ENCODE results near the gene TEX22.

DNA sequence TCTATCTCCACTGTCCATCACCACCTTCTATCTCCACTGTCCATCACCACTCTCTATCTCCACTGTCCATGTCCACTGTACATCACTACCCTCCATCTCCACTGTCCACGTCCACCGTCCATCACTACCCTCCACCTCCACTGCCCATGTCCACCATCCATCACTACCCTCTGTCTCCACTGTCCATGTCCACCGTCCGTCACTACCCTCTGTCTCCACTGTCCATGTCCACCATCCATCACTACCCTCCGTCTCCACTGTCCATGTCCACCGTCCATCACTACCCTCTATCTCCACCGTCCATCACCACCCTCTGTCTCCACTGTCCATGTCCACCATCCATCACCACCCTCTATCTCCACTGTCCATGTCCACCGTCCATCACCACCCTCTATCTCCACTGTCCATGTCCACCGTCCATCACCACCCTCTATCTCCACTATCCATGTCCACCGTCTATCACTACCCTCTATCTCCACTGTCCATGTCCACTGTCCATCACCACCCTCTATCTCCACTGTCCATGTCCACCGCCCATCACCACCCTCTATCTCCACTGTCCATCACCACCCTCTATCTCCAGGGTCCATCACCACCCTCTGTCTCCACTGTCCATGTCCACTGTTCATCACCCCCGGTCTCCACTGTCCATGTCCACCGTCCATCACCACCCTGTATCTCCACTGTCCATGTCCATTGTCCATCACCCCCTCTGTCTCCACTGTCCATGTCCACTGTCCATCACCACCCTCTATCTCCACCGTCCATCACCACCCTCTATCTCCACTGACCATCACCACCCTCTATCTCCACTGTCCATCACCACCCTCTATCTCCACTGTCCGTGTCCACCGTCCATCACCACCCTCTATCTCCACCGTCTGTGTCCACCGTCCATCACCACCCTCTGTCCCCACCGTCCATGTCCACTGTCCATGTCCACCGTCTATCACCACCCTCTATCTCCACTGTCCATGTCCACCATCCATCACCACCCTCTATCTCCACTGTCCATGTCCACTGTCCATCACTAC lies 3.7 kb upstream of the CEP170B start:
- PRO-cap = no peak

- PRO-cap = bidirectional peak, plus-strand start at chr14:104864817, minus-strand start at chr14:104864803
Observed at GRCh38 chr14:104864700-104865016, 410 bp upstream of the CEP170B start.

DNA sequence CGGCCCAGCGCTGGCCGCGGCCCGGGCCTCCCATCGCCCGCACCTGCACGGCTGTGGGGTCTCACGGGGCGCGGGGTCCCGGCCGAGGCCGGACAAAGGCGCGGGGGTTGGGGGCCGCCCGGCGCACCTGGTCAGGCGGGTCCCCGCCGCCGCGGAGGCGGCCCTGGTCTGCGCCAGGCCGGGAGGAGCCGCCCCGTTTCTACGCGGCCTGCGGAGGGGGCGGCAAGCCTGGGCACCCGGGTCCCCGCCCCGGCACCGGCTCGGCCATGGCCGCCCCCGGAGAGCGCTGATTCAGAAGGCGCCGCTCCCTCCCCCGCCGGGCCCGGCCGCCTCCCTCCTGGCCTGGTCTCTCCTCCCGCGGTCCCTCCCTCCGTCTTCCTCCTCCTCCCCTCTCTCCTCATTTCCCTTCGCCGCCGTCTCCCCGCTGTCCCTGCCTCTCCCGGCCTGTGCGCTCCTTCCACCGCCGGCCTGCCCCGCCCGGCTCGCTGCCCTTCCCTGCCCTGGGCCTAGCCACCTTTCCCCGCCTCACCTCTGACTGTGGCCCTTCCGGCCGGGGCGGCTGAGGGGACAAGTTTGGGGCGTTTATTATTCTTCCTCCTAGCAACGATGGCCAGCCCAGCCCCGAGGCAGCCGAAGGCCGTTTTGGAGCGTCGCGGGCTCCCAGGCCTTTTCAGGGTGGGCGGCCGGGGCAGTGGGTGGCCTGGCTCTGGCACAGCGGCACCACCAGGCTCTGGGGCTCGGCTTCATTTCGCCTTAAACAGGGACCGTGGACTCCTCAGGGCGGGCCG lies 651 bp downstream of the CEP170B start:
- PRO-cap = bidirectional peak, plus-strand start at position 406 of the sequence, minus-strand start at position 172 of the sequence

DNA sequence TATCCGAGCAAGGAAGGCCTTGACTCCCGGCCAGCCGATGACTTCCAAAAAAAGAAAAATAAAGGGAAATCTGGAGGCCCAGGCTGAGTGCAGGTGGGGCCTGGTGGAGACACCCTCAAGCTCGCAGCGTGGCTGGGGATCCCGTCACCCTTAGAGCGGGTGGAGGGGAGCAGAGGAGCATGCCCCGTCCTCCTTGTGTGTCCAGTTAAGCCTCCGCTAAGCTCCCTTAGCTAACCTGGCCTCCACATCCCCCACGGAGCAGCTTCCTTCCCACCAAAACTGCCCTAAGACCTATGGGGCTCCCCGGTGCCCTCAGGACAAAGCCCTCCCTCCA lies 4.2 kb downstream of the AHNAK2 start:
- PRO-cap = no peak

DNA sequence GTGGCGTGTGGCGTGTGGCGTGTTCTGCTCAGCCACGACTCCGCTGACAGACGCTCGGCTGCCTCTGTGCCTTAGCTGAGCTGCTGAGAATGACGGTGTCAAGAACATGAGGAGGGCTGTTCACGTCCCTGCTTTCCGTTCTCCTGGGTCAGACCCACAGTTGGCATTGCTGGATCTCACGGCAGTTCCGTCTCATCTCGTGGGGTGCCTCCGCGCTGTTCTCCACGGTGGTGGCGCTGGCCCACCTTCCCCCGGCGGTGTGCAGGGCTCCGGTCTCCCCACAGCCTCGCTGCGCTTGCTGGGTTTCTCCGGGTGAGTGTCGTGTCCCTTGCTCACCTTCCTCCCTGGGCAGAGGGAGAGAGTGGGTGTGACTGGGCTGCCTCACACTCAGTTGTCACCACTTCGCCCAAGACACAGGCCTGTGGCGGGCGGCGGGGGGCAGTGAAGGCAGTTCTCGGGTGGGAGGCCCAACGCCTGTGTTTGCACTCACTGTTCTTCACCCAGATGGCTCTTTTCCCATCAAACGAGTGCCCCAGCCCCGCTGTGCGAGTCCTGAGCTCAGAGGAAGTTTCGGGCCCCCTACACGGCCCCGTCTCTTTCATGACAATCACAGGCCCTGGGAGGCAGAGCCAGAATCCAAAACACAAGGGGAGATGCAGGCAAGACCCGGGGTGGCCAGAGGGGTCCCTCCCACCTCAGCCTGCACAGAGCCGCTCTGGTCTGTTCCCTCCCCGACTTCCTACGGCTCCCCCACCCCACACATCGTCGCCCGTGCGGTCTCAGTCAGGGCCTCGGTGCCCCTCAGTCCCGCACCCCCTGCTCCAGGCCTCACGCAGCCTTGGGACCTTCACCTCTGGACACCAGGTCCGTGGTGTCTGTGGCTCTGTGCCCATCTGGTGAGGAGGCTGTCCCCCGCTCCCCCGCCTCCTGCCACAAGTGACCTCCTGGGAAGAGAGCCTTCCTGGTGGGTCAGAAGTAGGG lies 9.1 kb downstream of the GPR132 start:
- PRO-cap = no peak

DNA sequence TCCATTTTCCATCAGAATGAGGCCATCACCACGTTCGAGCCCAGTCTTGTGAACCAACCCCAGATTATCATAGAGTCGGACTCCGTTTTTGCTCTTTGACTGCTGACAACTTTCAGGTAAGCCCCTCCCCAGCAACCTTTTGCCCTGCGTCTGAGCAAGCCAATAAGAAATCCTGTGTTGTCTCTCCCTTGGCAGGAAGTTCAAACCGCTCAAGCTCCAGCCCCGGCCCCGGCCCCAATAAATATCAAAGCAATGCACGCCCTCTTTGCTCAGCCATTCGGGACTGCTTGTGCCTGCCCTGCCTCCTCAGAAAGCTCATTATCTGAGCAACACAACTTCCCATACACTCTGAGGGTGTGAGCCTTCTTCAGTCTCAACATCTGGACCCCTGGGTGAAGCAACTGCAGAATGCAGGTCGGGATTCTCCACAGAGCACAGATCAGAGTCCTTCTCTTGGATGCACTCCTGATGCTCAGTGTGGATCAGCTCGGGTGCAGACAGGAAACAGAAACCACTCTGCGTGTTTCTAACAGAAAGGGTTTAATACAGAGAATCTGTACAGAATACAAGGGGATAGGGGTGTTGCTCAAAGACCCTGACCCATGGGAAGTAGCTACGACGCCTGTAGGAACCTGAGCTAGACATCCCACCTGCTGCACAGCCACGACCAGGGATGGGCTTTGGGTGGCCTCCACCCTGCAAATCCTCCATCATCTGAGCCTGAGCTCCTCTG lies 44.1 kb downstream of the JAG2 start:
- PRO-cap = no peak

DNA sequence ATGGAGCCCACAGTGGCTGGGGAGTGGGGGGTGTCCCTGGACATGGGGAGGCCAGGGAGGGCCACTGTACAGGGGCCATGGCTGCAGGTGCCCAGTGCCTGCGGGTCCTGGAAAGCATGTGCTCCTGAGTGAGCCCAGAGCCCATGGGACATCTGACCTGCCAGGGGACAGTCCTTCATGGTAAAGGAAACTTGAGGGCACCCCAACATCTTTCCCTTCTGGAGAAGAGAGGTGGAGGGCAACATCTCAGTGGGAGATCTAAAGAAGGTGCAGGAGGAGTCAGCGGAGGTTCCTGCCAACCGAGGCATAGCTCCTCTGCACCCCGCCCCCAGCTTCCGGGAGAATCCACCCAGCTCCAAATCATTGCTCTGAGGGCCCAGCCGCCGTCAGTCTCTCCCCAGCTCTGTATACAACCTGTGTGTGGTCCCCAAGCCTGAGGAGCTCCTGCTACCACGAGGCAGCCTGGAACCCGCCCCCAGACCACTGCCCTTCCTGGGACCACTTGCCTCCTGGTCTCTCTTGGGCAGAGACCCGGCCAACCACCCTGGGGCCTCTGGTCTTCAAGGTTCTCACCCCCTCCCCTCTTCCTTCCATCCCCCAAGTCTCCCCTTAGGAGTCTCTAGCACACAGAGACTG lies 12.8 kb upstream of the NUDT14 start:
- PRO-cap = no peak

DNA sequence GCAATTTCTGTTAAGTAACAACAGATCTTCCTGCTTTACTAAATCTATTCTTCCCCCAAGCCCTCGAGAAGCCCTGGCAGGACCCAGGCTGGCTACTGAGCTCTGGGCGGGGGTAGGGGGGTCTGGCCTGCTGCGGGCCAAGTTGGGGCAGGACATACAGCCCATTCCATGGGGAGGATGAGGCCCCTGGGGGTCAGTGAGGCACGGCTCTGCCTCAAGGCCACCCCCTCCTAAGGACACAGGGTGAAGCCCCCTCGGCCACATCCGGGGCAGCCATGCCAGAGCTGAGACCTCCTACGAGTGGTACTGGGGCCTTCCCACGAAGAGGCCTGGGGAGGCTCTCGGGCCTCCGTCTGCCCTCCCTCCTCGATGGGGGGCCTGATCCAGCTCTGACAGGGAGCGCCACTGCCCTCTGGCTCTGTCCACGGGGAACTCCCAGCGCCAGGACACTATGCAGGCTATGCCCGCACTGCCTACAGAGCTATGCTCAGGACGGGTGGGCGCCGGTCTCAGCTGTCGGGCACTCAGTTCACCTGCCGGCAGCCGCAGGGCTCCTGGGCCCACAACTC lies 28.3 kb upstream of the NUDT14 start:
- PRO-cap = no peak

- PRO-cap = no peak
Observed at GRCh38 chr14:105300260-105300461, 640 bp downstream of the BRF1 start.

- PRO-cap = bidirectional peak, plus-strand start at chr14:105301593, minus-strand start at chr14:105301285
Observed at GRCh38 chr14:105301448-105301666, 556 bp upstream of the BRF1 start.

GRCh38 chr14:105315087-105315873 lies 732 bp downstream of the PACS2 start:
- PRO-cap = no peak

- PRO-cap = bidirectional peak, plus-strand start at chr14:105398541, minus-strand start at chr14:105398479
Observed at GRCh38 chr14:105397814-105398660, at the start of gene TEX22. Gene TEX22 (plus strand): TSS chr14:105398538.

DNA sequence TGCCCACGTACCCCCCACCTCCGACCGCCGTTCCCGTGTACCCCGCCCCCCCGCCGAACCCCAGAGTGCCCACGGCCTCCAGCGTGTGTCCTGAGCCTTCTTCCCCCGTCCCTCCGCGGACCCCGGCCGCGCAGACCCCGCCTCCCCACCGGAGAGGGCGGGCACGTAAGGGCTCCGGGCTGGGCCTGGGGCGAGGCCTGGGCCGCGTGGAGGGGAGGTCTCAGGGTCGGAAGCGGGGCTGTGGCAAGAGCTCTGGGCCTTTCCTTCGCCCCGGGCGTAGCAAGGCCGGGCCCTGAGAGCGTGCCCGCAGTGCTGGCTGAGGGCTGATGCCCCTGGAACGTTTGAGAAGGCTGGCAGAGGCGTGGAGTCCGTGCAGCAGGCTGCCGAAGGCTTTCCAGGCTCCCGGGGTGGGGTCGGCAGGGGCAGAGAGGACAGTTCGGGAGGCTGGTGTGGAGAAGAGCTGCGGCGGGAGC lies 359 bp downstream of the TEX22 start:
- PRO-cap = no peak

DNA sequence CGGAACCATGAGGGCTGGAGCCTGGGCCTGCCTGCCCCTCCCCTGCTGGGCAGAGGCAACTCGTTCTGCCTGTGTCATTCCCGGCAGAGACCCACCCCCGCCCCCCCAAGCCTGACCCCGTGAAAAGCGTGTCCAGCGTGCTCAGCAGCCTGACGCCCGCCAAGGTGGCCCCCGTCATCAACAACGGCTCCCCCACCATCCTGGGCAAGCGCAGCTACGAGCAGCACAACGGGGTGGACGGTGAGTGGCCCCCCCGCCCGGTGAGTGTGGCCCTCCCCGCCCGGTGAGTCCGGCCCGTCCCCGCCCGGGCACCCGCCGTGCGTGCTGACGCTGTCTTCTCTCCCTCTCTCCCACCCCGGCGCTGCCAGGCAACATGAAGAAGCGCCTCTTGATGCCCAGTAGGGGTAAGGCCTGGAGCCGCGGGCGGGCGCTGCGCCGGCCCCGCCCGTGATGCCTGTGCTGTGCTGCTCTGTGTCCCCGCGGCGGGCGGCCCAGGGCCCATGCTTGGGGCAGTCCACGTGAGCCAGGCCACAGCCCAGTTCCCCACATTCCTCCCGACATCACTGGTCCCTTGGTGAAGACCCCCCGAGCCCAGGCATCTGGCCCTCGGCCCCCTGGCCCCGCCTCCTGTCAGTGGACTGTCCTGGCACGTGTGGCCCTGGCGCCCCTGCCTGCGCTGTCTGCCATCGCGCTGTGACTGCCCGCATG lies 8.1 kb upstream of the CRIP2 start:
- PRO-cap = no peak

- PRO-cap = bidirectional peak, plus-strand start at chr14:105482144, minus-strand start at chr14:105481981
Observed at GRCh38 chr14:105481721-105482601, 4.7 kb upstream of the CRIP1 start.

GRCh38 chr14:105489176-105490351 lies 1.5 kb upstream of the TEDC1 start:
- PRO-cap = unidirectional peak, plus-strand start at chr14:105489842

- PRO-cap = no peak
Observed at GRCh38 chr14:105604870-105605477, 78.6 kb downstream of the TMEM121 start.

DNA sequence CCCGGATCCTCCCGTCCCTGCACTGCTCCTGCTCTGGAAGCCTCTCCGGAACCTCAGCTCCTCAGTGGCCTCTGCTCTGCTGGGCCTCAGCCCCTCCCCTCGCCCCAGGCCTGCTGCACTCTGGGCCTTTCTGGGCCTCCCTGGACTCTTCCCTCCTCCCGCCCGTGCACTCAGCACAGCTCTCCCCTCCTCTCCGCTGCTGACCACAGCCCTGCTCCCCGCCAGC lies 102.2 kb downstream of the TMEM121 start:
- PRO-cap = no peak

DNA sequence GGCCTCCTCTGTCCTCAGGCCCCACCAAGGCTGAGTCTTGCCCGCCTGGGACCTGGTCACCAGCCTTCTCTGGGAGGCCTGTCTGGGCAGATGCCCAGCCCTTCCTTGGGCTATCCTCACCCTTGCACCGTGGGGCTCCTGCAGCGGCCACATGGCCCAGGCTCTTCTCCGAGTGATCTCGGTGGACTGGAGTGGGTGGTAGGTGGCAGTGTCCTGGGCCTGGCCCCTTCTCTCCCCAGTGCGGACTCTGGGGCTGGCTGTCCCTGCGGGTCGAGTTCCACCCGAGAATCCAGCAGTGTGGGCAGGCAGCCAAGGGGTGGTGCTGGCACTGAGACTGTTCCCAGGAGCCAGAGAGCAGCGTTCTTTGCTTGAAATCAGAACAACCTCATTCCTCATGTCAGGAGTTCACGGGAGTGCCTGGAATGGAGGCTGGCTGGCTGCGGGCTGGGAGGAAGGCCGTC lies 113.7 kb downstream of the TMEM121 start:
- PRO-cap = no peak

GRCh38 chr14:105706251-105706997 lies 180.0 kb downstream of the TMEM121 start:
- PRO-cap = no peak